Measurements from ENCODE around the gene GSN.

DNA sequence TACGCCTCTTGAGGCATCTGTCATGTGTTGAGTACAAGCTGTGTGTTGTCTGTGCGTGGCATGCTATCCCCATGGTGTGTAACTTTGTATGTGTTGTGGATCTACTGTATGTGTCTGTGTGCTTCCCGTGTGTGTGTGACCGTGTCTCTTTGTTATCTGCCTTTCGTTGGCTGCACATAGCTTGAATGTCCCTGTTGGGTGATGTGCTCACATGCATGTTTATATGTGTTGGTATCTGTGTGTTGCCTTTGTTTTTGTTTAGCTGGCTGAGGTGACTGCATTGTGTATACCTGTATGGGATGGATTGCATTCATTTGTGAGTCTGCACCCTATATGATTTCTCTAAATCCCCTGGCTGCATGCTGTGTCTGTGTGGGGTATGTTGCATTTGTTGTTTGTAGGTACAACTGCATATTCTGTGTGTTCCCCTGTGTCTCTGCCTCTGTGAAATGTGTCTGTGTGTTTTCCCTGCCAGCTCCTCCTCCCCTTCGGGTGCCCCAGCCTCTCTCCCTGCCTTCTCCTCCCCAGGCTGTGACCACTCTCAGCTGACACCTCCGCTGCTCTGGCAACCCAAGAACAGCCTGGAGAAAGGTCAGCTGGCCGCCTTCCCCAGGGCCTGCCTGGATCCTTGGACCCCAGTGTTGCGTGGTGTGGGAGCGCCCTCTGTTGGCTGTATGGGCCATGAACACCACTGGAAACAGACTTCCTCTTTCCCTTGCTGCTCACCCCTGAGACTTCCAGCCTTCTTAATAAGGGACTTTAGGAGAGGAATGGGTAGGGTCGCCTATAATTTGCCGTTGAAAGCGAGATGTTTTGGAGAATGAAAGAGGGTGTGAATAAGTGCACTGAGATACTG lies 115.2 kb upstream of the TRIM32 start:
- PRO-cap, 3 experiments = no peak in any of the 3 experiments
- RAMPAGE, long total RNA, 4 experiments = start-site peak on the minus strand in 1 of 4 experiments, centred at position 451 of the sequence, 13 reads per replicate
- RRBS = no CpG with 5 or more reads among the region's 13 CpGs

DNA sequence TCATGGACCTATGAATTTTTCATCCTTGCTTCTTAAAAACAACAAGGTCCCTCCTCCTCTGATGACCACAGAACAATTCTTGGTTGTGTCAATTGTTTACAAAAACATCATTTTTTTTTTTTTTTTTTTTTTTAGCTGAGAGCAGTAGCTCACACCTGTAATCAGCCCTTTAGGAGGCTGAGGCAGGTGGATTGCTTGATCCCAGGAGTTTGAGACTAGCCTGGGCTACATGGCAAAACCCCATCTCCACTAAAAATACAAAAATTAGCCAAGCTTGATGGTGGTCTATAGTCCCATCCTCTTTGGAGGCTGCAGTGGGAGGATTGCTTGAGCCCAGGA lies 232.4 kb downstream of the TRIM32 start:
- PRO-cap, 3 experiments = no peak in any of the 3 experiments
- RAMPAGE, long total RNA, 4 experiments = no peak in any of the 4 experiments

GRCh38 chr9:120533785-120534683 lies 45.9 kb downstream of the CDK5RAP2 start:
- PRO-cap, 3 experiments = no peak in any of the 3 experiments
- RAMPAGE, long total RNA, 4 experiments = no peak in any of the 4 experiments
- RRBS = no CpG with 5 or more reads among the region's 2 CpGs

DNA sequence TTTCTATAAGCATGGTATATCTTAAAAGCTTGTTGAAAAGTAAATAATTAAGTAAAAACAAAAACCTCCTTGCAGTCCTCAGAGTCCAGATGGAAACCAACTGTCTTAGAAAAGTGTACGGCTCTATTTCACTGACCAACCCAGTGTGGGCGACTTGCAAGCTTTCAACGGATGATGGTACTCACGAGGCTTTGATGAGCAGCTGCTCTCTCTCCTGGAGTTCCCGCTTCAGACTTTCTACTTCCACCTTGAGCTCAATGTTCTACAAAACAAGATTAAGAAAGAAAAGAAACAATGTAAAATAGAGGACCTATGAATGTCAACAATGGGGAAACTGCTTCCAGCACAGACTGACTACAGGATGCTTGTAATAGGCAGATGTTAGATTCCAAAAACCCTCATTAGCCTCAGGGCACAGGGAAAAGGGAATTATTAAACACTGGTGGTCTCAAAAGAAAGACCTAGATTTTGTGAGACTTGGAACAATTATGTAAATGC lies 34.4 kb downstream of the CDK5RAP2 start:
- PRO-cap, 3 experiments = no peak in any of the 3 experiments
- RAMPAGE, long total RNA, 4 experiments = no peak in any of the 4 experiments
- RRBS = no CpG with 5 or more reads among the region's 5 CpGs

DNA sequence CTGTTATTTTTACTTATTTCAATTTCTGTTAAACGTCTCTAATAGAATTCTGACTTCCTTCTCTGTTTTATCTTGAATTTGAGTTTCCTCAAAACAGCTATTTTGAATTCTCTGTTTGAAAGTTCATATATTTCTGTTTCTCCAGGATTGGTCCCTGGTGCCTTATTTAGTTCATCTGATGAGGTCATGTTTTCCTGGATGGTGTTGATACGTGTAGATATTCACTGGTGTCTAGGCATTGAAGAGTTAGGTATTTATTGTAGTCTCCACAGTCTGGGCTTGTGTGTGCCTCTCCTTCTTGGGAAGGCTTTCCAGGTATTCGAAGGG lies 34.3 kb downstream of the MEGF9 start:
- PRO-cap, 3 experiments = no peak in any of the 3 experiments
- RAMPAGE, long total RNA, 4 experiments = no peak in any of the 4 experiments
- RRBS = no CpG with 5 or more reads among the region's 3 CpGs

- PRO-cap, 3 experiments = no peak in any of the 3 experiments
- RAMPAGE, long total RNA, 4 experiments = no peak in any of the 4 experiments
- RRBS = no CpG with 5 or more reads among the region's 3 CpGs
Measured at GRCh38 chr9:120770839-120771279, 22.4 kb downstream of the FBXW2 start.

GRCh38 chr9:120783278-120784257 lies 9.6 kb downstream of the FBXW2 start:
- PRO-cap, 3 experiments = no peak in any of the 3 experiments
- RAMPAGE, long total RNA, 4 experiments = no peak in any of the 4 experiments
- RRBS = no CpG with 5 or more reads among the region's 4 CpGs

- PRO-cap, 3 experiments = no peak in any of the 3 experiments
- RAMPAGE, long total RNA, 4 experiments = no peak in any of the 4 experiments
- RRBS = no CpG with 5 or more reads among the region's 9 CpGs
Measured at GRCh38 chr9:120816927-120818109, 24.1 kb downstream of the B3GALT9 start.

DNA sequence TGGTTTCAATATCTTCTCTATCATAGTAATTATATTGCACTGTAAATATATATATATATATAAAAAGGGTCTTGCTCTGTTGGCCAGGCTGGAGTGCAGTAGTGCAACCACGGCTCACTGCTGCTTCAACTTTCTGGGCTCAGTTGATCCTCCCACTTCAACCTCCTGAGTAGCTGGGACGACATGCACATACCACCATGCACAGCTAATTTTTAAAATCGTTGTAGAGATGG lies 12.0 kb downstream of the PSMD5 start:
- PRO-cap, 3 experiments = no peak in any of the 3 experiments
- RAMPAGE, long total RNA, 4 experiments = no peak in any of the 4 experiments
- RRBS = no CpG with 5 or more reads among the region's 3 CpGs

GRCh38 chr9:120873280-120874189 lies 3.5 kb downstream of the PHF19 start:
- PRO-cap, 3 experiments = no peak in any of the 3 experiments
- RAMPAGE, long total RNA, 4 experiments = no peak in any of the 4 experiments
- RRBS = no CpG with 5 or more reads among the region's 8 CpGs

- PRO-cap, 3 experiments = no peak in any of the 3 experiments
- RAMPAGE, long total RNA, 4 experiments = no peak in any of the 4 experiments
- RRBS = no CpG with 5 or more reads among the region's 15 CpGs
Measured at GRCh38 chr9:120902392-120903470, 23.9 kb downstream of the TRAF1 start.

GRCh38 chr9:120905026-120905719 lies 21.4 kb downstream of the TRAF1 start:
- PRO-cap, 3 experiments = no peak in any of the 3 experiments
- RAMPAGE, long total RNA, 4 experiments = no peak in any of the 4 experiments
- RRBS = no CpG with 5 or more reads among the region's 14 CpGs

- PRO-cap, 3 experiments = no peak in any of the 3 experiments
- RAMPAGE, long total RNA, 4 experiments = no peak in any of the 4 experiments
- RRBS = no CpG with 5 or more reads among the region's 10 CpGs
Measured at GRCh38 chr9:120916431-120917135, 10.0 kb downstream of the TRAF1 start.

GRCh38 chr9:120925384-120925553 lies 1.3 kb downstream of the TRAF1 start:
- PRO-cap, 3 experiments = no peak in any of the 3 experiments
- RAMPAGE, long total RNA, 4 experiments = no peak in any of the 4 experiments
- RRBS = no CpG with 5 or more reads among the region's 3 CpGs

DNA sequence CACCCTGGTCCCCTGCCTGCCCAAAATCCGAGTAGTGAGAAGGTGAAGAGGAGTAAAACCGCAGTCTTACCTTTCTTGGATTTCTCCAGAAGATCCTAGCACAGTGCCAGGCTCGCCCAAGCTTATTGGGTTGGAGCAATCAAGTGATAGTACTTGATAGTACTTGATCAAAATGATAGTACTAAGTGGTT lies 2.8 kb upstream of the TRAF1 start:
- PRO-cap, 3 experiments = no peak in any of the 3 experiments
- RAMPAGE, long total RNA, 4 experiments = no peak in any of the 4 experiments
- RRBS = no CpG with 5 or more reads among the region's 3 CpGs

DNA sequence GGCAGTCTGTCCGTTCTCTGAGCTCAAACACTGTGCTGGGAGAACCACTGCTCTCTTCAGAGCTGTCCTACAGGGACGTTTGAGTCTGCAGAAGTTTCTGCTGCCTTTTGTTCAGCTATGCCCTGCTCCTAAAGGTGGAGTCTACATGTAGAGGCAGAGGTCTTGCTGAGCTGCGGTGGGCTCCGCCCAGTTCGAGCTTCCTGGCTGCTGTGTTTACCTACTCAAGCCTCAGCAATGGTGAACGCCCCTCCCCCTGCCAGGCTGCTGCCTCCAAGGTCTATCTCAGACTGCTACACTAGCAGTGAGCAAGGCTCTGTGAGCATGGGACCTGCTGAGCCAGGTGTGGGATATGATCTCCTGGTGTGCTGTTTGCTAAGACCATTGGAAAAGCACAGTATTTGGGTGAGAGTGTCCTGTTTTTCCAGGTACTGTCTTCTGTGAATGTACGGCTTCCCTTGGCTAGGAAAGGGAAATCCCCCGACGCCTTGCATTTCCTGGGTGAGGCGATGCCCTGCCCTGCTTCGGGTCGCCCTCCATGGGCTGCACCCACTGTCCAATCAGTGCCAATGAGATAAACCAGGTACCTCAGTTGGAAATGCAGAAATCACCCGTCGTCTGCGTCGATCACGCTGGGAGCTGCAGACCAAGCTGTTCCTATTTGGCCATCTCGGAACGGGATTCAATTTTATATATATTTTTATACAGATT lies 58.5 kb downstream of the CNTRL start:
- PRO-cap, 3 experiments = no peak in any of the 3 experiments
- RAMPAGE, long total RNA, 4 experiments = no peak in any of the 4 experiments
- RRBS = no CpG with 5 or more reads among the region's 19 CpGs

- PRO-cap, 3 experiments = no peak in any of the 3 experiments
- RAMPAGE, long total RNA, 4 experiments = no peak in any of the 4 experiments
- RRBS = no CpG with 5 or more reads among the region's 6 CpGs
Measured at GRCh38 chr9:121190317-121190883, 11.3 kb downstream of the RAB14 start.

- PRO-cap, 3 experiments = peak in 3 of 3 experiments; most common plus-strand start chr9:121268204 (in 2); most common minus-strand start chr9:121268066 (in 2)
- RAMPAGE, long total RNA, 4 experiments = start-site peak on the plus strand in 3 of 4 experiments, at chr9:121268144-121268200 at its widest, 573 to 1,164 reads per replicate
- RRBS = 2% methylated on average over 31 of the region's 65 CpGs
Measured at GRCh38 chr9:121267504-121268461, at the start of gene GSN. GSN (plus strand) TSS chr9:121268162.

- PRO-cap, 3 experiments = no peak in any of the 3 experiments
- RAMPAGE, long total RNA, 4 experiments = no peak in any of the 4 experiments
- RRBS = no CpG with 5 or more reads among the region's 6 CpGs
Measured at GRCh38 chr9:121309521-121310226, 41.7 kb downstream of the GSN start.

DNA sequence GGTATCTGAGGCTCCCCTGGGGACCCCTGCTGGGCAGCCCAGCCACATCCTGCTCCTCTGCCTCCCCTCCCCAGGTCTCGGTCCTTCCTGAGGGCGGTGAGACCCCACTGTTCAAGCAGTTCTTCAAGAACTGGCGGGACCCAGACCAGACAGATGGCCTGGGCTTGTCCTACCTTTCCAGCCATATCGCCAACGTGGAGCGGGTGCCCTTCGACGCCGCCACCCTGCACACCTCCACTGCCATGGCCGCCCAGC lies 50.6 kb downstream of the GSN start:
- PRO-cap, 3 experiments = no peak in any of the 3 experiments
- RAMPAGE, long total RNA, 4 experiments = no peak in any of the 4 experiments
- RRBS = no CpG with 5 or more reads among the region's 10 CpGs

Data from adrenal gland (tissue), 7 donors.